Measurements from ENCODE around the genes GNRHR, TMPRSS11B, UGT2B11, SULT1B1 and FDCSP.

GRCh38 chr4:67506453-67507073, 38.7 kb downstream of the CENPC start:
- RAMPAGE, long total RNA, result no peak
- RRBS, 2 experiments, result no CpG with 5 or more reads among the region's 6 CpGs
CAGE:
- cytosol, long polyA minus RNA, result no peak
- cytosol, long polyA plus RNA, result no peak
- long polyA plus RNA, result no peak
- nucleolus, long total RNA, result no peak
- nucleus, long polyA plus RNA, result no peak
- nucleus, long total RNA, result no peak

DNA sequence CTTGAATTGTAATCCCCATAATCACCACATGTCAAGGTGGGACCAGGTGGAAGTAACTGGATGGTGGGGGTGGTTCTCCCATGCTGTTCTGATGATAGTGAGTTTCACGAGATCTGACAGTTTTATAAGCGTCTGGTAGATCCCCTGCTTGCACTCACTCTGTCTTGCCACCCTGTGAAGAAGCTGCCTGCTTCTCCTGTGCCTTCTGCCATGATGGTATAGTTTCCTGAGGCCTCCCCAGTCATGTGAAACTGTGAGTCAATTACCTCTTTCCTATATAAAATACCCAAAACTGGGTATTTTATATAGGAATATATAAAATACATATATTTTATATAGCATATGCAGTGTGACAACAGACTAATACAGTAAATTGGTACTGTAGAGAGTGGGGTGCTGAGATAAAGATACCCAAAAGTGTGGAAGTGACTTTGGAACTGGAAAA, 41.6 kb downstream of the UBA6 start:
- RAMPAGE, long total RNA, result no peak
- RRBS, 2 experiments, result no CpG with 5 or more reads among the region's 2 CpGs
CAGE:
- cytosol, long polyA minus RNA, result no peak
- cytosol, long polyA plus RNA, result no peak
- long polyA plus RNA, result no peak
- nucleolus, long total RNA, result no peak
- nucleus, long polyA plus RNA, result no peak
- nucleus, long total RNA, result no peak

DNA sequence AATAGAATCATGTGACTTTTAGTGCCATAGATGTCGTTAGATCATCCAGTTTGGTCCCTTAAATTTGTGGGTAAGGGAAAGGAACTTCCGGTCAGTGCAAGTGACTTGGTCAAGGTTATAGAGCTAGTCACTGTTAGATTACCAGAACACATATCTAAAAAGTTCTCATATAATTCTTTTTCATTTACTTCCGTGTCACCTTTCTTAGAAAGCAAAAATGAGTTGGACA, 592 bp upstream of the UBA6 start:
- RAMPAGE, long total RNA, result no peak
- RRBS, 2 experiments, result no CpG with 5 or more reads among the region's 3 CpGs
CAGE:
- cytosol, long polyA minus RNA, result no peak
- cytosol, long polyA plus RNA, result no peak
- long polyA plus RNA, result no peak
- nucleolus, long total RNA, result no peak
- nucleus, long polyA plus RNA, result no peak
- nucleus, long total RNA, result no peak

DNA sequence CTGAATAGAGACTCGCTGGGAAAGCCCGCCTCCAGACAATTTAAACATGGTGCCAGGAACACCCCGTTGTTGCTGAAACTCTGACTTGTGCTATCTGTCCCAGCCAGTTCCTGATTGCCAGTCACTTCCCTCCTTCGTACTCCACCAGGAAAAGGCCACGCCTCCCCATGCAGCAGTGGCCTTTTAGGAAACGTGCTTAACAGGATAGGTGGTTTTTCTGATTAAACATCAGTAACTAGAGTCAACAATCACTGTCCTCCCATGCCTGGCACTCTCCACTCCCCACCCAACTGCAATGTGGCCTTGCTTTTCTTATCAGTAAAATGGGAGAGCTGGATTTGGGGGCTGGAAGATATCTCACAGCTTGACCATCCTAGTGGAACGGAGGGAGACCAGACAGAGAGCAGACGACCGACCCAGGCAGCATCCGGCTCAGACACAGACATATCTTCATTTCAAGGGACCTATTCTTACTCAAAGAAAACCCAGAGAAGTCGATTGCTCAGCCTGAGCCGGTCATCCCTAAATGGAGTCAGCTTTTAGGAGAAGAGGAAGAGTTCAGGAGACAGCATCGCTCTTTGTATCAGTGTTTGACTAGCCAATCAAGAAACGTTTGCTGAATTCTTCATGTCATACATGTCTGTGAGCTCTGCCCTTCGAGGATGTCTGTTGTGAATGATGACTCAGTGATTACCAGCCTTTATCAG, 12.7 kb upstream of the UBA6 start:
- RAMPAGE, long total RNA, result no peak
- RRBS, 2 experiments, result 83% methylated on average over 2 of the region's 15 CpGs; no CpG with 5 or more reads in 1 of the 2 experiments
CAGE:
- cytosol, long polyA minus RNA, result no peak
- cytosol, long polyA plus RNA, result no peak
- long polyA plus RNA, result no peak
- nucleolus, long total RNA, result no peak
- nucleus, long polyA plus RNA, result no peak
- nucleus, long total RNA, result no peak

DNA sequence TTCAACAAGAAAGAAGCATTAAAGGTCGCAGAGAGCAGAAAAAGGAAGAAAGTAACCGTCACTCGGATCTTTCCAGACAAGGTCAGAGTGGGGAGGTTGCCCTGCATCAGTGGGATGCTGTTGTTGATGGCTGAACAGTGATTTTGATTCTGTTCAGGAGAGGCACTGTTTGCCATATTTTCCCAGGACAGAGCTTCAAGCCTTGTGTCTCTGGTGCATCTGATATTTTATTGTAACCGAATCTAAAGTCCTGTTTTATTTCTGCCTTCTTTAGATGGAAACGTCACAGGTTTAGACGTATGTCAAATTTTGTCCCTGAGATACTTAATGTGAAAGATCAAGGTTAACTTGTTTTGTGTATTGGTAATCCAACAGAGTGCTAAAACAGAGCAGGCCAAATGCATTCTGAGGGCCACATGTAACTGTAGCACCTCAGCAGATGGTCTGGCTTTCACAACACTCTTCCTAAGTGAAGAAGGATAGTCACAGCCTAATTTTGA, at the start of gene GNRHR:
Gene GNRHR (minus strand): TSS at position 229 of the 500 bp plus-strand sequence.
- RAMPAGE, long total RNA, result no peak
- RRBS, 2 experiments, result no CpG with 5 or more reads among the region's 6 CpGs
CAGE:
- cytosol, long polyA minus RNA, result no peak
- cytosol, long polyA plus RNA, result no peak
- long polyA plus RNA, result no peak
- nucleolus, long total RNA, result no peak
- nucleus, long polyA plus RNA, result no peak
- nucleus, long total RNA, result no peak

- RAMPAGE, long total RNA, result no peak
- RRBS, 2 experiments, result no CpG with 5 or more reads among the region's 5 CpGs
CAGE:
- cytosol, long polyA minus RNA, result no peak
- cytosol, long polyA plus RNA, result no peak
- long polyA plus RNA, result no peak
- nucleolus, long total RNA, result no peak
- nucleus, long polyA plus RNA, result no peak
- nucleus, long total RNA, result no peak
Measured at GRCh38 chr4:68245578-68245809, at the start of gene TMPRSS11B. TMPRSS11B (minus strand) TSS chr4:68245694.

DNA sequence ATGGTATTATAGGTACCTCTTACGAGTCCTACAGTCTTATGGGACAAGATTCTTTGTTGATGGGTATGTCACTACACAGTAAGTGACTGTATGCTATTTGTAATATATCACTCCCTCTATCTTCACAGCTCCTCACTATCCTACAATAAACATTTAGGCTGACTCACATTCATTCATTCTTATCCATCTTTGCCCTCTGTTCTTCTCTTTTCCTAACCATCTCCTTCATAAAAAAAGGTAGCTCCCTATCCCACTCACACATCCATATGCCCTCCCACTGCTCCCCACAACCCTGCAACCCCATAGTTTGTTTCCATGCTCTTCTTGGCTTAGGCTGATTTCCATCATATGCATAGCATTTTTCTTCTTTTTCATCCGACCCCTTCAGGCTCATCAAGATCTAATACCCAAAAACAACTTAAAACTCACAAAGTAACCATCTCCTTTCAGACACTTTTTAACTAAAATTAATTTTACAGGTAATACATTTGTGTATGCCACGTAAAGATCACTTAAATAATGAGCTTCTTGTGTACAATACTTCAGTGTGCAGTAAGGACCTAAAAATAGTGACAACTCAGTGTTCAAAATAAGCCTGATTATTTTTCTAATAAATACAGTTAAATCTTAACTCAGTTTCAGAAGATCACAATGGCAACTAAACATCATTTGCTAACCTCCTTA, 20.8 kb downstream of the YTHDC1 start:
- RAMPAGE, long total RNA, result no peak
- RRBS, 2 experiments, result no CpG with 5 or more reads among the region's 3 CpGs
CAGE:
- cytosol, long polyA minus RNA, result no peak
- cytosol, long polyA plus RNA, result no peak
- long polyA plus RNA, result no peak
- nucleolus, long total RNA, result no peak
- nucleus, long polyA plus RNA, result no peak
- nucleus, long total RNA, result no peak

DNA sequence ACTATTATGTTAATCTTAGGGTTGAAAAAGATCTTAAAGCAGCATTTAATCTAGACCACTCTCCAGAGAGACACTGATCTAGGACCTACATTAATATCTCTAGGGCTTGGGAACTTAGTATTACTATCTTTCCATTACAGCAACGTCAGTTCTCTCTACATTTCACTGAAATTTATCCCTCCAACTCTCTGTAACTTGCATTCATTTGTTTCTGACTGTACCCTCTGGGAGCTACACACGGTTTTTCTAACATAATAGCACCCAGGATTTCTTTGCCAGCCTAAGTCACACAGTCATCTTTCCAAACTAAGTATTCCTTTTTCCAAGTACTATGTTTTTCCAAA, 1.1 kb downstream of the YTHDC1 start:
- RAMPAGE, long total RNA, result no peak
- RRBS, 2 experiments, result no CpG with 5 or more reads among the region's 2 CpGs
CAGE:
- cytosol, long polyA minus RNA, result no peak
- cytosol, long polyA plus RNA, result no peak
- long polyA plus RNA, result no peak
- nucleolus, long total RNA, result no peak
- nucleus, long polyA plus RNA, result no peak
- nucleus, long total RNA, result no peak

GRCh38 chr4:68649897-68650575, 20.4 kb downstream of the UGT2B15 start:
- RAMPAGE, long total RNA, result no peak
- RRBS, 2 experiments, result no CpG with 5 or more reads among the region's 13 CpGs
CAGE:
- cytosol, long polyA minus RNA, result no peak
- cytosol, long polyA plus RNA, result no peak
- long polyA plus RNA, result no peak
- nucleolus, long total RNA, result no peak
- nucleus, long polyA plus RNA, result no peak
- nucleus, long total RNA, result no peak

- RAMPAGE, long total RNA, result no peak
- RRBS, 2 experiments, result no CpG with 5 or more reads among the region's 1 CpG
CAGE:
- cytosol, long polyA minus RNA, result no peak
- cytosol, long polyA plus RNA, result no peak
- long polyA plus RNA, result no peak
- nucleolus, long total RNA, result no peak
- nucleus, long polyA plus RNA, result no peak
- nucleus, long total RNA, result no peak
Measured at GRCh38 chr4:68750589-68751183, 65.1 kb upstream of the UGT2B10 start.

DNA sequence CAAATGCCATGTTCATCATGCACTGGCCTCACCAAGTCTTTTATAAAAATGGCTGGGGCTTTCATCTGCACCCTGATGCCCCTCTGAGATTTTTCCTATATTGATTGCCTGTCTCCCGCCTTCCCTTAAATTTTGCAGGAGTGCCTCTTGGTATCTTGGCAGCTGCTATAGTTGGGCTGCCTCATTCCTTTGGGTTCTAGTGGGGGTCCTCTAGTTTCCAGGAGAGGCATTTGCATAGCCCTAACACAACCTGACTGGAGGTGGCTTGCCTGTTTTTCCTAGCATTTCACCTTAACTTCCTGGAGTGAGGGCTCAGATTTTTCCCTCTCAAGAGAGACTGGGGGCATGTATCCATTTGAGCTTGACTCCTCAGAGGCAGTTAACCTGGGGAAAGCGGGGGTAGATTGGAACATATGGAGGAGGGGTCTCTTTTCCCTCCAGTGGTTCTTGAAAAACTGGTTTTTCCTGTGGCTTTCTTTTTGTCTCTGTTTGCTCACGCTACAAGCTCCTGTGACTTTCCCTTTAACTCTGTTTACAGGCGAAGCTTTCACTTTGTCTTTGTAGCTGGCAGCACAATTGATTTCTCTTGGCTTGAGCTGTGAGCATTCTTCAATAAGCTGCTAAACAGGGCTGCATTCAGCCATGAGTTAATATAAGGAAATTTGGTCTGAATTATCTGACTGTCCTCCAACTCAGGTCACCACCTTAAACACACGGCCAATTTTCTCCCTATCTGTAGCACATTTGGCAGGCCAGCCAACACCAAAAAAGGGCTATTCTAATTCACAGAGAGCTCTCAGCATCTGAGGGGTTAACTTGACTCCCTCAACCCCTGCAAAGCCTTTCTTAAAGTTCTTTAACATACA, 45.8 kb downstream of the UGT2A3 start:
- RAMPAGE, long total RNA, result no peak
- RRBS, 2 experiments, result no CpG with 5 or more reads among the region's 5 CpGs
CAGE:
- cytosol, long polyA minus RNA, result no peak
- cytosol, long polyA plus RNA, result no peak
- long polyA plus RNA, result no peak
- nucleolus, long total RNA, result no peak
- nucleus, long polyA plus RNA, result no peak
- nucleus, long total RNA, result no peak

DNA sequence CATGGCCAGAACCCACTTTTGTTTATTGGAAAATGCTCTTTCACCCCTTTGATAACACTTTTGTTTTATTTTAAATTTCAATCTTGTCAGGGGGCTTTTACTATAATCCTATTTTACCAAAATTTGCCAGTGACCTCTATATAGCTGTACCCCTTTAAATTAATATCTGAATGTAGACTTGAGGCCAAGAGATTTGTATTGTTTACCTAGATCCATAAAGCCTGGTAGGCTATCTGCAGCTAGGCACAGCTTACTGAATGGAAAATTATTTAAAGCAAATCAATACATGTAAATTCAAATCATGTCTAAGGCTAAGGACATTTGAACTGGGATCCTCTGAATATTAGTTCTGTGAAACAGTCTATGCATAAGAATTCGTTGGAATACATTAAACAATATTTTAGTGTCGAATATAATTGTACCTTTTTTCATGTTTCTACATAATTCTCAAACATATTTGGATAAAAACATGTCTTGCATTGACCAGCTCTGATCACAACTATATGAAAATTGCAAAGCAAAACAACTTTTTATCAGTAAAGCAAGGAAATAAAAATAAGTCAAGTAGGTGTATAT, 1.6 kb downstream of the UGT2A3 start:
- RAMPAGE, long total RNA, result no peak
- RRBS, 2 experiments, result no CpG with 5 or more reads among the region's 2 CpGs
CAGE:
- cytosol, long polyA minus RNA, result no peak
- cytosol, long polyA plus RNA, result no peak
- long polyA plus RNA, result no peak
- nucleolus, long total RNA, result no peak
- nucleus, long polyA plus RNA, result no peak
- nucleus, long total RNA, result no peak

DNA sequence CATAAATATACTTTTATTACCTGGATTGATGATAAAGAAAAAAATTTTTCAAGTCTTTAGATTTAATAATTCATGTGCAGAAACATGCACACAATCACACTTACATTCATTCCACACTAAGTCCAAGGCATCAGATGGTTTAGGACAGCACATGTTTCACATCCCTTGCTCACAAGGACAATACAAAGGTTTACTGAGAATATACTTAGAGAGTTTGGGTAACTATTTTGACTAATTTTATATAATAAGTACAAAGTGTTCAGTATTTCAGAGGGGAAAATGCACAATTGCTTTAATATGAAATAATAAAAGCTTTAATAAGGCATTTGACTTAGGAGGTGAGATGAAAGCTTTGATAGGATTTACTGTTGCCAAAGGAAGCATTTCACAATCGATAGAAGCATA, 370 bp upstream of the UGT2A3 start:
- RAMPAGE, long total RNA, result no peak
- RRBS, 2 experiments, result no CpG with 5 or more reads among the region's 1 CpG
CAGE:
- cytosol, long polyA minus RNA, result no peak
- cytosol, long polyA plus RNA, result no peak
- long polyA plus RNA, result no peak
- nucleolus, long total RNA, result no peak
- nucleus, long polyA plus RNA, result no peak
- nucleus, long total RNA, result no peak

DNA sequence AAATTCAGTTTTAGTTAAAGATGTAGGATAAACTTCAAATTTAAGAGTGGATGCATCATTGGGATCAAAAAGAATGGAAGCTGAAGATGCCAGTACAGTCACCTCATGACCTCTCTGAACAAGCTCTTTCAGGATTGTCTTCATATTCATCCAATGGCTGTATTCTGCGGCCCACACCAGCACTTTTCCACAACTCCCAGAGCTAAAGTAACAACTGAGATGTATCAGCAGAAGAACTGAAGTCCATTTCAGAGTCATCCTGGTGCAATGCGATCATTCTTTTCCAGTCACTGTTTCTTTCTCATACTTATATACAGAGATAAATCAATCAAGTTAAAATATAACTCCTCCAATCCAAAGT, at the start of gene UGT2B11:
Gene UGT2B11 (minus strand): TSS at position 284 of the 361 bp plus-strand sequence.
- RAMPAGE, long total RNA, result no peak
- RRBS, 2 experiments, result no CpG with 5 or more reads among the region's 2 CpGs
CAGE:
- cytosol, long polyA minus RNA, result no peak
- cytosol, long polyA plus RNA, result no peak
- long polyA plus RNA, result no peak
- nucleolus, long total RNA, result no peak
- nucleus, long polyA plus RNA, result no peak
- nucleus, long total RNA, result no peak

GRCh38 chr4:69760358-69760884, at the start of gene SULT1B1:
SULT1B1 (minus strand) TSS chr4:69760620.
- RAMPAGE, long total RNA, result no peak
- RRBS, 2 experiments, result no CpG with 5 or more reads among the region's 3 CpGs
CAGE:
- cytosol, long polyA minus RNA, result no peak
- cytosol, long polyA plus RNA, result no peak
- long polyA plus RNA, result no peak
- nucleolus, long total RNA, result no peak
- nucleus, long polyA plus RNA, result no peak
- nucleus, long total RNA, result no peak

GRCh38 chr4:69832171-69833266, 27.4 kb downstream of the SULT1E1 start:
- RAMPAGE, long total RNA, result no peak
- RRBS, 2 experiments, result no CpG with 5 or more reads among the region's 13 CpGs
CAGE:
- cytosol, long polyA minus RNA, result no peak
- cytosol, long polyA plus RNA, result no peak
- long polyA plus RNA, result no peak
- nucleolus, long total RNA, result no peak
- nucleus, long polyA plus RNA, result no peak
- nucleus, long total RNA, result no peak

DNA sequence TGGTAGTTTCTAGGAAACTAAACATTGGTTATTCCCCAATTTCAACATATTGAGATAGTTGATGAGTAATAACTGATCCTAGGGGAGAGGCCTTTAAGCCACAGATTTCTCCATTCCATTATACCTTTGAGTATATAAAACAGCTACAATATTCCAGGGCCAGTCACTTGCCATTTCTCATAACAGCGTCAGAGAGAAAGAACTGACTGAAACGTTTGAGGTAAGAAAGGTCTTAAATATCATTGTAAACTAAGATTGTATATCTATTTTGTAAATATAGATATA, at the start of gene FDCSP:
Gene FDCSP (plus strand): TSS at position 162 of the 285 bp plus-strand sequence.
- RAMPAGE, long total RNA, result no peak
- RRBS, 2 experiments, result no CpG with 5 or more reads among the region's 2 CpGs
CAGE:
- cytosol, long polyA minus RNA, result no peak
- cytosol, long polyA plus RNA, result no peak
- long polyA plus RNA, result no peak
- nucleolus, long total RNA, result no peak
- nucleus, long polyA plus RNA, result no peak
- nucleus, long total RNA, result no peak

DNA sequence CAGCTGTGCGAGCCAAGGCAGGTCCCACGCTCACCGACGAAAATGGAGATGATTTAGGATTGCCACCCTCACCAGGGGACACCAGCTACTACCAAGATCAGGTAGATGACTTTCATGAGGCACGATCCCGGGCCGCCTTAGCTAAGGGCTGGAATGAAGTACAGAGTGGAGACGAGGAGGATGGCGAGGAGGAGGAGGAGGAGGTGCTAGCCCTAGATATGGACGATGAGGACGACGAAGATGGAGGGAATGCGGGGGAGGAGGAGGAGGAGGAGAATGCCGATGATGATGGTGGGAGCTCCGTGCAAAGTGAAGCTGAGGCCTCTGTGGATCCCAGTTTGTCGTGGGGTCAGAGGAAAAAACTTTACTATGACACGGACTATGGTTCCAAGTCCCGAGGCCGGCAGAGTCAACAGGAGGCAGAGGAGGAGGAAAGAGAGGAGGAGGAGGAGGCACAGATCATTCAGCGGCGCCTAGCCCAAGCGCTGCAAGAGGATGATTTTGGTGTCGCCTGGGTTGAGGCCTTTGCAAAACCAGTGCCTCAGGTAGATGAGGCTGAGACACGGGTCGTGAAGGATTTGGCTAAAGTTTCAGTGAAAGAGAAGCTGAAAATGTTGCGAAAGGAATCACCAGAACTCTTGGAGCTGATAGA, 512 bp downstream of the UTP3 start:
- RAMPAGE, long total RNA, result no peak
- RRBS, 2 experiments, result no CpG with 5 or more reads among the region's 26 CpGs
CAGE:
- cytosol, long polyA minus RNA, result no peak
- cytosol, long polyA plus RNA, result no peak
- long polyA plus RNA, result no peak
- nucleolus, long total RNA, result start-site peak on the plus strand centred at position 503 of the sequence, 29 bp wide, 22 reads
- nucleus, long polyA plus RNA, result no peak
- nucleus, long total RNA, result no peak

DNA sequence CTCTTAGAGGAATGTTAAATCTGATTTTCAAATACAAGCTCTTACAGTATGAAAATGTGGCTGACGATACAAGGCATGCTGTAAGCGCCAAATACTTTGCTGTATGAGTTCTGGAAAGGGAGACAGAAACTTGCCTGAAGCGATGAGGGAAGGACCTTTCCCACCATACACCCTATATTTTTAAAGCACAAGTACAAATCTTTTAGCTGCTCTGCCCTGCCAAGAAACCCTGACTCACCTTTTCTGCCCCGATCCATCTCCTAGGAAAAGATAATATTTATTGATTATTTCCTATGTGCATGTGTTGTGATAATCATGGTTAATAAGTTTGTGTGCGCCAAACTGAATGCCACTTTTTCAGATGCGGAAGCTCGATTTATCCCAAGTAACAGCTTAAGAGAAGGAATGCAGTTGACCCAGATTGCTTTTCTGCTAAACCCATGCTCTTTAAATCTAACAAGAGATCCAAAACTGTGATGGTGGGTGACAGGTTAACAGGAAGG, 15.6 kb upstream of the RUFY3 start:
- RAMPAGE, long total RNA, result no peak
- RRBS, 2 experiments, result no CpG with 5 or more reads among the region's 7 CpGs
CAGE:
- cytosol, long polyA minus RNA, result no peak
- cytosol, long polyA plus RNA, result no peak
- long polyA plus RNA, result no peak
- nucleolus, long total RNA, result no peak
- nucleus, long polyA plus RNA, result no peak
- nucleus, long total RNA, result no peak

- RAMPAGE, long total RNA, result no peak
- RRBS, 2 experiments, result no CpG with 5 or more reads among the region's 3 CpGs
CAGE:
- cytosol, long polyA minus RNA, result no peak
- cytosol, long polyA plus RNA, result no peak
- long polyA plus RNA, result no peak
- nucleolus, long total RNA, result no peak
- nucleus, long polyA plus RNA, result no peak
- nucleus, long total RNA, result no peak
Measured at GRCh38 chr4:70762158-70762799, 40.5 kb downstream of the RUFY3 start.